Measurements from ENCODE around the genes ACTL6A, MRPL47 and PEX5L.

- PRO-cap, result no peak
These were observed 80.8 kb downstream of the TBL1XR1 start for GRCh38 chr3:177116220-177117130.

DNA sequence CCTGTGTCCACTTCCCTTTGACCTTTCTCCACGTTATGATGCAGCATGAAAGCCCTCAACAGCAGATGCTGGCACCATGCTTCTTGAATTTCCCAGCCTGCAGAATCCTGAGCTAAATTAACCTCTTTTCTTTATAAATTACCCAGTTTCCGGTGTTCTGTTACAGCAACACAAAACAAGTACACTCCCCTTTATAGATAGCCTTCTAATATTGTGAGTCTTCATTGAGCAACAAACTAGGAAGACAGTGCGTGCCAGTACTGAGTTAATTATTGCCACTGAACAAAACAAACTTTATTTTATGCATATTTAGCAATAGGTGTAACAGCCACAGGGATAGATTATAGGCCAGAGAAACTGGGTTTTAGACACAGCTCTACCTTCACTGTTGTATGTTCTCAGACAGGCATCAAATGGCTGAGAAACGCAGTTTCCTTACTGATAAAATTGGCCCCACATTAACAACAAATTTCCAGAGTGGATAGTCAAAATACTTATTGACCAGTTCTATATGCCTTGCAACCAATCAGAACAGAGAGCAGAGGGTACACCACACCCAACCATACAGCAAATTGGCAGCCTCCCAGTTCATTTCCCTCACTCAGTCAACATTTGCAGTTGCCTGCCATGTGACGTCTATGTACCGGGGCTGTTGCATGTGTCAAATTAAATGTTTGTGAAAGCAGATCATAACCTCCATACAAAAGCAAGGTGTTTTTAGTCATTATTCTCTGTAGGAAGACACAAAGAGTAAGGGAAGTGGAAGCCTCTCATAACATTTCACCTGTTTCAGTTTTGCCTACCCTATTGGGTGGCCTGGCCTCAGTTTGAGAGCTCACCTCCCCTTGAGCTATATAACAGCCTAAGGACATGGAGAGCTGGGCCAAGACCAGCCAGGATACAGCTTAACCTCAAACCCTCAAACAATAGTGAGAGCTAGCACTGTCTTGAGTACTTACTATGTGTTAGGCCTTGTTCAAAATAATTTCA, 14.6 kb upstream of the TBL1XR1 start:
- PRO-cap, result no peak

DNA sequence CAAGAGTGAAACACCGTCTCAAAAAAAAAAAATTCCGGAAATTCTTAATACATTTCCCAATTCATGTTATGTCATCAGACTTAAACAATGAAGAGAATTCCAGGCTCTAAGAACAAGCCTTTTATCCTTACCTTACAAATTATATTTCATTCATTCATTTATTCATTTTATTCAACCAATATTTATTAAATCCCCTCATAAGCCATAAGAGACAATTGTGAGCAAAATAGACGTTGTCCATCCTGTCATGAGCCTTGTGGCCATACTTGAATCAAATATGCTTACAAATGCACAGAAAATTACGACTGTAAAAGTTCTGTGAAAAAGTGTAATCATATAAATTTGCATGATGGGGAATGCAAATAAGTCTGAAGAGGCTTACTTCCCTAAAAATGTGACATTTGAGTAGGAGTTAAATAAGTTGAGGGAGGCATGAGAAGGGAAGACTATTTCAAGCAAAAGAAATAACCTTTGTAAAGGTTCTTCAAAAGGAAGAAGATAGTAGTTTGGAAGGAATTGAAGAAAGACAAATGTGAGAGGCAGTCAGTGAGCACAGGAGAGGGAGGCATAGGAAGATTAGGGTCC, 49.5 kb upstream of the TBL1XR1 start:
- PRO-cap, result no peak

DNA sequence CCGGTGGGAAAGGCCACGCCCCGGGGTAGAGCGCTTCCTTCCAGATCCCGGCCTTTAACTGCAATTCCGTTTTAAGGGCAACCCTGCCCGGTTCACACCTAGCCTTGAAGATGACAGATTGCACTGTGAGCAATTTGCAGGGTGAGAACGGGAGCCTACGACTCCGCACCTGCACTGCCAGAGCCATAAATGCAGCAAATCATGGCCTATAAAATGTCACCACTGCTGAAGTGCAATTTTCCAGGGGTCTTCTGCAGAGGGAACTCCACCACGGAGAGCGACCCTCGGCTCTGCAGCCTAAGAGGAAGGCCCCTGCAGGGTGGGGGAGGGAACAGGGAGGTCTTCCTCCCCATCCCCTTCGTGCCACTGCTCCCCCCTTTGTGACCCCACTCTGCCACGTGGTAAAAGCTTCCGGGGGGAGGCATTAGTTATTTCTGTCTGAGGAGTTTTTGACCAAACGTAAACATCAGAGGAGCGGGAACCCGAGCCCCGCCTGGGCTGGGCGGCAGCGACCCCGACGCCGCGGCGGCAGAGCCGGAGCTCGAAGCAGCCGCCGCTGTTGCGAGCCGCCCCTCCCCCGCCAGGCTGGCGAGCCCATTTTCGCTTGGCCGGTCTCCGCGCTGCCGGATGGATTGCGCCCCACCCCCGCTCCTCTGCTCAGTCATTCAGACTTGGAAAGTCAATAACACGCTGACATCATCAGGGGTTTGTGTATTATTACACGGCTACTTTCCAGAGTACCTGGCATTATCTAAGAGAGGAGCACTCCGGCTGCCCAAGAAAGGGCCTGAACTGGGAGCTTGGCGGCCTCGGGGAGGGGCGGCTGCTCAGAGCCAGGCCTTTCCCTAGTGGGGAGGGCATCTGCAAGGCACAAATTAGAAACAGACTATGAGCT, 162.4 kb upstream of the TBL1XR1 start:
- PRO-cap, result bidirectional peak, plus-strand start at position 744 of the sequence, minus-strand start at position 579 of the sequence

DNA sequence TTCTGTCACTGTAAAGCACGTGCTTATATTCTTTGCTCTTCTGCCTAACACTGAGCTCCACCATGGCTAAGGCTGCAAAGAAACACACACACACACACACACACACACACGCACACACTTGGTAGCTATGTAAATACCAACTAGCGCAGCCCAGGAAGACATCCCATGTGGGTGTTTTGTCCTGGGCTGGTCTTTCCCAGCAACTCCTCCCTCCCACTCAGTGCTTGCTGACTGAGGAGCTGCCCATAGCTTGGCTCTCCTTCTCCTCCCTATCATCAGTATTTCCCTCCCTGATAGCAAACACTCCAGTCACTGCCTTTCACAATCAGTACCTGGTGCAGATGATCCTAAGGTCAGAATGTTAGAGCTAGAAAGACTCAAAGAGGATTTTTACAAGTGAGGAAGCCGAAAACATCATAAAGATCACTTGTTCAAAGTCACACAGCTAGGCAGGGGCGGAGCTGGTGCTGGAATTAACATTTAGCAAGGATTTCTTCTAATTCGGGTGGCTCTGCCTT, 377.0 kb upstream of the TBL1XR1 start:
- PRO-cap, result no peak

GRCh38 chr3:177597401-177598280, 400.4 kb upstream of the TBL1XR1 start:
- PRO-cap, result no peak

DNA sequence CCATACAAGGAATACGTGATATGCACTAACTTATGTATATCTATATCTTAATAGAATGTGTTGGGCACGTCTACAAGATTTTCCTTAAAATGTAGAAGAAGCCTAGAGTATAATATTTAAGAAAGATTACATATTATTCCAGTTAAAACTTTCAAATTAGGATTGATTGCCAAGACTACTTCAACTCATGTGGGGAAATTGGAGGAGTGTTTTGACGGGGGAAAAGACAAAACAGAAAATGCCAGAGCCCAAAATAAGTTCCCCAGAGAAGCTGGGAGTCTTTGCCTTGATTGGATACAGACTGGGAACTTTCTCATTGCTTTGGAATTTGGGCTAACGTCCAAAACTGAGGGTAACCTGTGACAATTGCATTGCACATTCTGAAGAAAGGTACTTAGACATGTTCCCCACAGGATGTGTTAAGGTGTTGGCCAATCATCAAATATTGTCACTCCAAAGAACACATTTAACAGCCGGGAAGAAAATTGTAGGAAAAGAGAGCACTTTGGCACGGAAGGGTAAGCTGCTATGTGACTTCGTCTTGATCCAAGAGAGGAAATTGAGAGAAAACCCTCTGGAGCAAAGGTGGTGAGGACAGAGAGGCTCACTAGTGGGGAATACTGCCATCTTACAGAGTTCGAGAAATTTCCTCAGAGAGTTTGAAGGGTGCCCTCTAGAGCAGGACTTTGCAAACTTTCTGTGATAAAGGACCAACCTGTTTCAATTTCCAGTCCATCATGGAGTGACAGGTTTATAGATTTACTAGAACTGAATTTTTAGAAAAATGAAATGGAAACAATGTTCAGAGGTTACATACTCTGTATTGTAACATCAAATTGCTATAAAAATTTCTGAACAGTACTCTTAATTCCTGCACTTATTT, 619.4 kb upstream of the TBL1XR1 start:
- PRO-cap, result no peak

DNA sequence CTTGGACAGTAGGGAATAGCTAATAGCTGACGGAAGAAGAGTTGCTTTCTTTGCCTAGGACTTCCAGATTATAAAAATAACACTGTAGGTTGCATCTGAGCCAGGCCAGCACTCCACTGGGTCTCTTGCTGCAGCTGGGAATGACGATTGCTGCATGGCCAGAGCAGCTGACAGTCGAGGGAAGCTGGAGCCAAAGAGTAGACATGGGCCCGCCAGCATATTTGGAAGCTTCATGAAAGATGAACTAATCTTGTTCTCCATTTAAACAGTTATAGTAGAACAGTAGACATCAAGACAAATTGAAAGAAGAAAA, 81.4 kb upstream of the KCNMB2 start:
- PRO-cap, result no peak

GRCh38 chr3:179069942-179070365, 1.7 kb downstream of the ZMAT3 start:
- PRO-cap, result no peak

- PRO-cap, result bidirectional peak, plus-strand start at chr3:179562930, minus-strand start at chr3:179562661; unidirectional peak, minus-strand start at chr3:179563205
These were observed at the start of gene ACTL6A for GRCh38 chr3:179562487-179563408. Gene ACTL6A (plus strand): TSS chr3:179562926.

- PRO-cap, result bidirectional peak, plus-strand start at chr3:179604831, minus-strand start at chr3:179604638
These were observed at the start of gene MRPL47 for GRCh38 chr3:179603949-179605210. Gene MRPL47 (minus strand): TSS chr3:179604638.

DNA sequence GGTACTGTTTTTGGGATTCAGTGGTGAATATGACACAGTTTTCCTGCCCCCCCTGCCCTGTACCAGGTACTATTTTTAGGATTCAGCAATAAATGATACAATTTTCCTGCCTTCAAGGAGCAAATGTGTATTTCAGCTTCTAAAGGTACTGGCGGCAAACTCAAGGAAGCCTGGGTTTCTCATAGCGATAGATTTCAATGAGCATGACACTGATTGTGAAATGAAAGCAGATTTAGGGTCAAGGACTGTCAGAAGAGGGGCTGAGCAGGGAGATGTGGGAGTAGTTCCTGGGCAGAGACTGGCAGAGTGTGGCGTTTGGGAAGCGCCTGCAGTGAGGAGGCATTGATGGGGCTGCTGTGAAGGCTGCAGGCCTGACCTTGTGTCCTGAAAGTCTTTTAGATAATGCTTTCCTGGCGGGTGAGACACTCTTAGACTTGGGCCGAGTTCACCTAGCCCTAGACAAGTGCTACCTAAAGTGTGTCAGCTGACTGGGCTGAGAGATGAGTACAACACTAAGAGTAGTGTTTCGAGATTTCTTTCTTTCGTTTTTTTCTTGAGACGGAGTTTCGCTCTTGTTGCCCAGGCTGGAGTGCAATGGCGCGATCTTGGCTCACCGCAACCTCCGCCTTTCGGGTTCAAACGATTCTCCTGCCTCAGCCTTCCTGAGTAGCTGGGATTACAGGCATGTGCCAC, 20.7 kb downstream of the USP13 start:
- PRO-cap, result no peak

GRCh38 chr3:179788448-179789205, 135.8 kb downstream of the USP13 start:
- PRO-cap, result no peak

- PRO-cap, result no peak
These were observed 80.3 kb downstream of the PEX5L start for GRCh38 chr3:179956398-179956951.

GRCh38 chr3:180036542-180037517, at the start of gene PEX5L:
Gene PEX5L (minus strand): TSS chr3:180036937.
- PRO-cap, result unidirectional peak, minus-strand start at chr3:180036937

DNA sequence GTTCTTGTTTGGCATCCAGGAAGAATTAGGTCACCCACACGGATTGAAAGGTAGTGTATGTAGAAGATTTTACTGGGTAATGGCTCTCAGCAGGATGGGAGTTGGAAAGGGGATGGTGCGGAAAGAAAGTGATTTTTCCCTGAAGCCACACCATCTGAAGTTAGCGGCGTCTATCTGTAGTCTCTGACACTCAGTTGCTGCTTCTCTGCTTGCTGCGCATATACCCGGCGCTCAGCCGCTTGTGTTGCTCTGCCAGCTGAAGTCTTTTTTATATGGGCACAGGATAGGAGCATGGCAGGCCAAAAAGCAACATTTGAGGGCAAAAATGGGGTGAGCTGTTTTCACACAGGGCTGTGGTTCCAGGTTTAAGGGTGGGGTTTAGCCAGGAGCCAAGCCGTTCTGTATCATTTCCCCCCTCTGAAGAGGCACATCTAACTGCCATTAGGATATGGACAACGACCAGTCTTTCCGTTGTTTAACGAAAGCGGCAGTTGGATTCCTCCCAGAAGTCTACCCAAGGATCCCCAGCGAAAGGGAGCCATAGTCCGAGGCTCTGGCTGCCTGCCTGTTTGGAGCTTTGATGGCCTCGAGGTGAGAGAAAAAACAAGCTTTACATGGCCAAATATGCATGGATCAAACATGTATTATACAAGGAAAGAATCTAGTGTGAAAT, 44.1 kb upstream of the FXR1 start:
- PRO-cap, result no peak

- PRO-cap, result no peak
These were observed 314.5 kb upstream of the DNAJC19 start for GRCh38 chr3:181304049-181304433.

DNA sequence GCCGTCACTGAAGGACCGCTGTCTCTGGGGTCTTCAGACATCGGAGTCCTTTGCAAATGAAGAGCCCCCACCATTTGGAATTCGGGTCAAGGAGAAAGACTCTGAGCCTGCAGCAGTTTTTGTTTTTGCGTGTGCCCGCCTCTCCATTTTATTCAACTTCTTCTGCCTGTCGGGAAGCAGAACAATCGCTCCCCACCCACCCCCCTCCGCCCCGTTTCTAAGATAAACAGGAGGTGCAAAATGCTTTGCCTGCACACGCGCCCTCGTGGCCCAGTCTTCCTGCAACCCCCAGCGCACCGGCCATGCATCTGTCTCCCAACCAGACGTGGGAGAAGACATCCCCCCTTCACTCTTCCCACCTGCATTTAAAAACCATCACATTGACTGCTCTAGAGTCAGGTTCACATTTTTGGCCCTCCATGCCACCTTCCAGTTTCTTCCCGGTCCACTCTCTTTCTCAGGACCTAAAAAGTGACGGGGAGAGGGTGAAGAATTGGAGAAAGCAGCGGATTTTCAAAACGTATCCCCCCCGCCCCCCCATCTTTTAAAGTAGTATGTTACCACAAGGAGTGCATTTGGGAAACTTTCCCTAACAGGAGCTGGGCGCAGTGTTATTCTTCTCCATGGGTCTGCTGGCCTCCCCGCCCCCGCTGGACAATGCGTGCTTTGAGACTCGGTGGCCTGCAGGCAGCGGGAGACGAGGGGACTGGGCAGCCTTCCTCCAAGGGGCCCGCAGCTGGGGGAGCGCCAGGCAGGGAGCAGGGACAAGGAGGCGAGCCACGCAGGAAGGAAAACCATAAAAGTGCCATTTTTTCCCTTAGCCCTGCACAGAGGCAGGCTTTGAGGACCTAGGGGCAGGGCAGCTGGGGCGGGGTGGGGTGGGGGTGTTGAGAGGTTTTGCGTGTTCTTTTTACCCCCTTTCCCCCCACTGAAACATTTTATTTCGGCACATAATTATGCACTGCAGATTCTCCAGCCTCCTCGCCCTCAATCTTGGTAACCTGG, 13.9 kb downstream of the SOX2 start:
- PRO-cap, result unidirectional peak, minus-strand start at position 159 of the sequence

DNA sequence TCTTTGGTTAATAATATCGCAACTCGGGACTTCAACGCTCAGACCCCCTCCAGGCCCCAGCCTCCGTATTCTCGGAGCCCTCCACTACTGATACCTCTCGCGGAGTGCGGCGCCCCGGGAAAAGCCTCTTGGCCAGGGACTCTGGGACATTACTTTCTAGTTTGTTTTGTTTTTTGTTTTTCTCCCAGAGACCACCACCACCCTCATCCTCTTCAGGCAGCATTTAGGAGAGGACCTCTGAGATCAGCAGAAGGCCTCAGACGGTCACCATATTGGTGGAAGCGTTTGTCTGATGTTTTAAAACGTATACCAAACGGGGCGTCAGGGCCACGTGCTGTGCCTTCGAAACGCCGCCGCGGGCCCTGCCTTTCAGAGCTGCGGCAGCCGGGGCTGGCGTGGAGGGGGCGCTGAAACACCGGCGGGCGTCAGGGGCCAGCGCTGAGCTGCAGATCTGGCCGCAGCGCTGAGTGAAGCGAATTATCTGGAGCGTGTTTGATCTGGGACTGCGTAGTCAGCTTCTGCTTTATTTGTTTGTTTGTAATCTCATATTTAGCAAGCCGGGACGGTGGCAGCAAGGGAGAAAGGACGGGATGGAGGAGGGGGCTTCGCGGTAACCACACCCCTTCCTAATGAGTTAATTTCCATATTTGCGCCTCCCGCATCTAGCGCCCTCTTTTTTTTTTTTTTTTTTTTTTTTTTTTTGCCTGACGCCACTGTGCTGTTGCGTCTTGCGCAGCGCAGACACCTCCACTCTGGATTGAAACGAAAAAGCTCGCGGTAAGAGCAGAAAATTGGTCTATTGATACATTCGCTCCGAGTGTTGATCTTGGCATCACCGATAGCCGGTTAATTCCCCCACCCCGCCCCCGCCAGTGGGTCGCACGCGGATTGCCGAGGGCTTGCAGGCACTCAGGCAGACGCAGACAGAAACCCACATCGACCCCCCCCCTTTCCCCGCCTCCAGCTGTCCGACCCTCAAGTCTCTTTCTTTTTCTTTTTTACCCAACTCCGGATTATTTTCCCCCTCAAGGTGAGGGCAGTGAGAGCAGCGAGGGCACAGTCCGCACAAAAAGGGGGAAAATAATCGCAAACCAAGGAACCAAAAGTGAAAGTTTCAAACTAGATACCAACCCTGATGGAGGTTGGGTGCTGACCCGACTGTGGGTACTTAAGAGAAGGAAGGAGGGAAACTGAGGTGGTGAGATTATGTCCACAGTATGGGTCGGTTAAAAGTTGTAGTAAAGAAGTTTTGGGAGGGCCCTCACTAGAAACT, 15.0 kb downstream of the SOX2 start:
- PRO-cap, result unidirectional peak, plus-strand start at position 713 of the sequence

GRCh38 chr3:182165320-182165706, 453.6 kb downstream of the SOX2 start:
- PRO-cap, result no peak

All from trachea (tissue), 1 donor.